Metastatic Pancreatic Carcinoma in the Ovary (tissue), 1 donor: Measurements from ENCODE around the genes PDE10A and TBXT.

DNA sequence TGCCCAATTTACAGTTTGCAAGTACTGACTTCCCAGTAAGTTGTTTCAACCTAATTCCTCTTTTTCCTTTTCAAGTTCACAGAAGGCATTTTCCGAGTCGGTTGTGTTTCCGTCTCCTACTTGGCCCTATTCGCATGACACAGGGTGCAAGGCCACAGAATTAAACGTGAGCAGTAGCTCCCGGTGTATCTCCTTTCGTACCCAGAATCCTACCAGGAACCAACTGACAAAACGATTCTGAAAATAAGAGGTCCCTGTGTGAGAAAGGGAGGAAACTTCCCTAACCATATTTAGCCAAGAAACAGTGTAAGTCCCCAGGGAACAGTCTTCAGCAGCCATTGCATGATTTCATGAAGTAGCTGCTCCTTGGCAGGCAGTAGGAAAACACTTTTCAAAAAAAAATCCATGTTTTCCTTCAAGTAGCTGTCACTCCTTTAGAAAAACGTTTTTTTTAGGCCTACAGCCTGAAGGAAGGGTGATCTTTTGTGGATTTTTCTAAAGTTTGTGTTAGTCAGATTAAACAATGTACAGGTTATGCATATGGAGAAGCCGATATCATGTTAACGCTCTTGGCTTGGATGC is 46.9 kb downstream of the PDE10A start:
- PRO-cap = no peak

GRCh38 chr6:165662646-165663734 is at the start of gene PDE10A:
Gene PDE10A (minus strand): TSS chr6:165663241.
- PRO-cap = no peak

DNA sequence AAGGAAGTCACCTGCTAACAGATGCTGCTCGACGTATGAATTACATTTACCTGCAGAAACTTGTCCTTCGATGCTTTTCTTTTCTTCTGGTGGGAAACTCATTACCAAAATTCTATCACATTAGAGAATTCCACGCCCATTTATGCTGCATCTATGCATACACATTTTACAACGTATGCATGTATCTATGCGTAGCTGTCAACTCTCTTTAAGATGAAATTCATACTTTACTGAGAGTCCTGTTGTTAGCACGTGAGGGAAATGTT is 89.8 kb upstream of the PDE10A start:
- PRO-cap = no peak

DNA sequence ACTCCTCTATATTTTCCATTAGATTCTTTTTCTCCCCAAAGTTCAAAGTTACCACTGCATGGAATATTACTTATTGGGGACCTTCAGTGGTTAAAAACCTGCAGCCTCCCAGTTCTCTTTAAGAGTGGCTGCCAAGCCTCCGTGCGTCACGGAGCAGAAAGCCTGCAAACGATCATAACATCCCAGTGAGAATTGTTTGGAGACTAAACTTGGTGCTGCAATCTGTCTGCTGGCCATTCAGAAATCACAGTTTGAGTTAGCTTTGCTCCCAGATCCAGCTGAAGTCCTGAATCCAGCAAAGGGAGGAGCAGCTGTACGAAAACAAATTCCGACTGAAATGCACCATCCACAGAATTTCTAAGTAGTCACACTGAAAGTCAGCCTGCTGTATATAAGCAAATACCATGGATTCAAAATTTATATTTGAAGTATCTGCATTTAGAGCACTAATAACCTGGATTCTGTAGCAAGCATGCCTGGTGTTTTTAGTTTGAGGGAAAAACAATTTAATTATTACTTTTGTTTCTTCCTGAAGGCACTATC is 213.6 kb upstream of the PDE10A start:
- PRO-cap = no peak

GRCh38 chr6:165885247-165885552 is 222.2 kb upstream of the PDE10A start:
- PRO-cap = no peak

DNA sequence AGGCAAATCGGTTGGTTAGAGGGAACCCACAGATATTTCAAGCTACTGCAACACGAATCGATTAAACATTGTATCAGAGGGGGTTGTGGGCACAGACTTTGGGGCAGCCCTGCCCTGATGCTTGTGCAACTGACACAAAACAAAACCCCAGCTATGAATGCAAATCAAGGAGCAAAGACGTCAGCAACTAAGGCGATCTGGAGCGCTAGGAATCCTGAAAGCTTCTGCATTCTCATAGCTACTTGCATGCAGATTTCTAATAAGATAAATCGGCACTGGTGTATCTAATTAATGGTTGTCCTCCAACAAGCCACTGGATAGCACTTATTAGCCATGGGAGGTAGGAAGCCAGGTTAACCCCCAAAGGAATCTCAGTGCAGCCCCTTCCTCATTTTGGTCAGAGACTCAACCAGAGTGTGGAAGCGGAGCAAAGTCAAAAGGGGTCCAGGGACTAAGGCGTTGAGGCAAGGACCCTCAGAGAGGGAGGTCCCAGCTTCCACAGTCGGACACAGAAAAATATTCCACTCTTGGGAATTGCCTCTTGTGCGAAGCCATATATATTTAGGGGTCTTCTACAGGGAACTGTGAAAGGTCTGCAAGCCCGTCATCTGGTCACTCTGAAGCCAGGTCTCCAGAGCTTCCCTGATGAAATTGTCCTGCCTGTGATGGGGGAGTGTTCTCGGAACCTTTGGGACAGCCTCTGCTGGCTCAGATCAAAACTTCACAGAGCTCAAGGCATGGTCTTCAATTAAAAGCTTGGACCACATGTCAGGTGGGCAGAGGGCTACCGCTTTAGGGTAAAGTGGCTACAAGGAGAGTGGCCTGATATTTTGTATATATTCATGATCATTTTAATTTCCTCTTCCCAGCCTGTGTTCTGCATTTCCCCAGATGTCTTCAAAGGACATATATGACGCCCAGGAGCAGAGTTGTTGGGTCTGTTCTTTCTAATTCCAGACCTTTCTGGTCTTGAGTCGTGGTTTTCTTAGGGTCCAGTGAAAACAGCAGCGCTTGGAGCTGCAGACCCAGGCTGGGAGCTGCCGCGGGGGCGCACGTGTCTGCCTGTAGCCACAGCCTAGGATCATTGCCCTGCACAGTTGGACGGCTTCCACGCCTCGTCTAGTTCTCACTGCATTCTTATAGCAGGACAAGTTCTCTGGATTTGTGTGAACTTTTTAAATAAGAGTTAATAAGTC is 160.7 kb downstream of the TBXT start:
- PRO-cap = bidirectional peak, plus-strand start at position 195 of the sequence, minus-strand start at position 131 of the sequence; bidirectional peak, plus-strand start at position 1,071 of the sequence, minus-strand start at position 1,086 of the sequence; unidirectional peak, minus-strand start at position 1,121 of the sequence

DNA sequence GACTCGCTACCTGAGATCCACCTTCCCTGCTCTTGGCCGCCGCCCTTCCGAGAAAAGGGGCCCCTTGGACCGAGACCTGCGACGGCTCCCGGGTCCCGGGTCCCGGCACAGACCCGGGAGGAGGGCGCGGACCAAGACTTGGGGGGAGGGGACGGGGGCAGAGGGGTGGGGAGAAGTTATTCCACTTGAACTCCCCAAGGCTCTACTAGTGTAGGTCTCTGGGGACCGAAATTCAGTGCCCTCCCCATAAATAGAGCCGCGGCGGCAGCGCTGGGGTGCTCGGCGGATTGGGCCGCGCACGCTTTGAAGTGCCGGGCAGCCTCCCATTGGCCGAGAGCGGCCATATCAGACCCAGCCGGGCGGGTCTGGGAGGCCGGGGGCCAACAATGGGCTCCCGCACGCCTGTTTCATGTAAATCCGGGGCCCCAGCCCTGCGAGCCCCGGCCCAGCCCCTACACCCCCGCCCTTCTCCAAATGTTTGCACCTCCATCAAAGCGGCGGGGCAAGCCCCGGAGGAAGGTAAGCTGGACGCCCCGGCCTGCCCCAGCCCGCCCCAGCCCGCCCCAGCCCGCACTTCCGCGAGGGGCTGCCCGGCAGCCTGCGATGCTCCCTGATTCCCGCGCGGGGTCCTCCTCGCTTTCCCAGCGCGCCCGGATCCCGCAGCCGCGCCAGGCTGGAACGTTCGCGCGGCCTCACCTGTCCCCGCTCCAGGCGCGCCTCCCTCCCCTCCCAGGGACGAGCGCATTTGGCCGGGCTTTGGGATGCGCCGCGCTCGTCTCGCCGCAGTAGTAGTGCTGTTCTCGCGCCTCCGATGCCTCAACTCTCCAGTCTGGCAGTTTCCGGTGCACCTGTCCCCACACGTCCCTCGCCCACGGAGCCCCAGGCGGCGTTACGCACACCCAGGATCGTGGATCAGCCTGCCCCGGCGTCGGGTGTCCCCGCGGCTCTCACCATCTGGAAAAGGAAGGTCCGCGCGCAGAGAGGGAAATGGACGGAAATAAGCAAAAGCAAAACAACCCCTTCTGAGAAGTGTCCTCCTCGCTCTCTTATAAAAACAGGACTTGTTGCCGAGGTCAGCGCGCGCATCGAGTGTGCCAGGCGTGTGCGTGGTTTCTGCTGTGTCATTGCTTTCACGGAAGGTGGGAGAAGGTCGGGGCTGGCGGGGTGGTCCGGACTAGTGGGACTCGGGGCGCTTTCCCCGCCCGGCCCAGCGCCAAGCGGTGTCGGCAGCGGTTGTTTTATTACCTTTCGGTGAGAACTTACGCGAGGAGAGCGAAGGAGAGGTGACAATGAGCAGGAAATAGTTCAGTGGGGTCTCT is at the start of gene TBXT:
TBXT (minus strand) TSS at position 220 of the 1,319 bp plus-strand sequence.
- PRO-cap = bidirectional peak, plus-strand start at position 371 of the sequence, minus-strand start at position 204 of the sequence; unidirectional peak, plus-strand start at position 744 of the sequence

DNA sequence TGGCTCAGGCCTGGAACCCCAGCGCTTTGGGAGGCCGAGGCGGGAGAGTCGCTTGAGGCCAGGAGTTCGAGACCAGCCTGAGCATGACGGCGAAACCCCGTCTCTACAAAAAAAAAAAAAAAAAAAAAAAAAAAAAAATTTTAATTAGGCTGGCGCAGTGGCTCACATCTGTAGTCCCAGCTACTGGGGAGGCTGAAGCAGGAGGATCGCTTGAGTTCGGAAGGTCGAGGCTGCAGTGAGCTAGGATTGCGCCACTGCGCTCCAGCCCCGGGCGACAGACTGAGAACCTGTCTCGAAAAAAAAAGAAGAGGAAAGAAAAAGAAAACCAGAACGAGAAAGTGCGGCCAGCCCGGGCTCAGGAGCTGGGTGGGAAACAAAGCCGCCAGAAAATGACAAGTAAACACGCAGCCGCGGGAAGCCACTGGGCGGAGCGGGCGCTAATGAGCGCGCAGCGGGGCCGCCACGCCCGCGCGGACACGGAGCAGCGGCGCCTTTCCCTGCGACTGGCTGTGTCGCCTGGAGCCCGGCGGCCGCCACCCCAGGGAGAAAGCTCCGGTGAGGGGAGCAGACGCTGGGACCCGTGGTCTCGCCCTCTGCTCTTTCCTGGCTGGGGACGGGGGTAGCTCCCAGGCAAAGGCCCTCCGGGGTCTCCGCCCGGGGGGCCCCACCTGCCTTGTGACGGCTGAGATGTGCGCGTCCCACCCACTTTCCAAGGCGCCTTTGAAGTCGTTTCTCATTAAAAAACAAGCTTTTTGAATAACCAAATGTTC is 55.1 kb downstream of the PRR18 start:
- PRO-cap = no peak

DNA sequence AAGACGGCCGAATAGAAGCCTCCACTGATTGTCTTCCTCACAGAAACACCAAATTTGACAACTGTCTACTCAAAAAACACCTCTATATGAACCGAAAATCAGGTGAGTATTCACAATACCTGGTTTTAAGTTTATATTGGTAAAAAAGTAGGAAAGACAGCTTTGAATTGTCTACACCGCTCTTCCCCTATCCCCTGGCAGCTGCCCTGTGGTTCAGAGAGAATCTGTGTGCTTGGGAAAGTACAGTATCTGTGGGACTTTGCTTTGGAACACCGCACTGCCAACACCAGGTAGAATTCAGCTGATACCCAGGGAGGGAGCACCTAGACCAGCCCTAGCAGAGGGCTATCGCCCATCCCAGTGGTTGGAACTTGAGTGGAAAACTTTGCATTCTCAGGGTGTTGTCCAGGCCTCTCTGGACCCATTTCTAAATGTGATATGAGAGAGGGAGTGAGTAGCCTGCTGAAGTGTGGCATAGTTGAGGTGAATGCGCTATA is 11.3 kb upstream of the MPC1 start:
- PRO-cap = no peak

GRCh38 chr6:166410339-166411062 is 27.8 kb upstream of the MPC1 start:
- PRO-cap = no peak

- PRO-cap = no peak
These were observed 44.7 kb downstream of the RAMACL start for GRCh38 chr6:166541749-166542184.

- PRO-cap = no peak
These were observed 21.1 kb downstream of the RAMACL start for GRCh38 chr6:166565287-166565929.

- PRO-cap = no peak
These were observed 29.2 kb upstream of the RPS6KA2 start for GRCh38 chr6:166656175-166656732.

DNA sequence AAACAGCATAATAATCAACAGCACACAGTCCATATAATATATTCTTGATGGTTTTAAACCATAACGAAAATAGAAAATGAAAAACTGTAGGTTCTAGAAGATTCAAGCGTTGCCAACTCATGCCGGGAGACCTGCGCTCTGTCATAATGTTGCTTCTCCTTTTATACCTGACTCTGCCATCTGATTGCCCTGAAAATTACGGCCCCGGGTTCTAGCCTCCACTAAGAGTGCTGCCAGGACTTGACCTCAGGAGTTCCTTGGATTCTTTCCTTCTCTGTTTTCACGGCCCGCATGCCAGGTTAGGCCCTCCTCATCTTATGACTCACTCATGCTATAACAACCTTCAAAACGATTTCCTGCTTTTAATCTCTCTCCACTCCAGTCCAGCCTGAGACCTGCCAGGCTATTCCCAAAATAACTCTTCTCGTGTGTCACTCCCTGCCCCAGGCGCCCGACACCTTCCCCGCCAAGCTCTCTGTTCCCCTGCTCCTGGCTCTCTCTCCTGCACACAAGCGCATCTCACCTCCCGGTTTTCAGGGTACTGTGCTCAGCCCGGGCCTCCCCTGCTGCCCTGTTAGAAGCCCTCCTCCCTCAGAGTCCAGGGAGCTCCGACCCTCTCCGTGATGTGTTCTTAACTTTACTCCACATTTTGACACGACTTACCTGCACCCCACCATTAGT is 64.1 kb upstream of the RPS6KA2 start:
- PRO-cap = no peak

DNA sequence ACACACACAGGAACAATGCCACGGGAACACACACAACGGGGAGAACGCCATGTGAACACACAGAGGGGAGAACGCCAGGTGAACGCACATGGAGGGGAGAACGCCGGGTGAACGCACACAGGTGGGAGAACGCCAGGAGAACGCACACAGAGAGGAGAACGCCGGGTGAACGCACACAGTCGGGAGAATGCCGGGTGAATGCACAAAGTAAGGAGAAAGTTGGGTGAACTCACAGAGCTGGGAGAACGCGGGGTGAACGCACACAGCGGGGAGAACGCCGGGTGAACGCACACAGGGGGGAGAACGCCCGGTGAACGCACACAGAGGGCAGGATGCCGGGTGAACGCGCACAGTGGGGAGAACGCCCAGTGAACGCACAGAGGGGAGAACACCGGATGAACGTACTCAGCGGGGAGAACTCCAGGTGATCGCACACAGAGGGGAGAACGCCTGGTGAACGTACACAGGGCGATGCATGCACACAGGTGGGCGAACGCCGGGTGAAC is 57.6 kb downstream of the RNASET2 start:
- PRO-cap = no peak

DNA sequence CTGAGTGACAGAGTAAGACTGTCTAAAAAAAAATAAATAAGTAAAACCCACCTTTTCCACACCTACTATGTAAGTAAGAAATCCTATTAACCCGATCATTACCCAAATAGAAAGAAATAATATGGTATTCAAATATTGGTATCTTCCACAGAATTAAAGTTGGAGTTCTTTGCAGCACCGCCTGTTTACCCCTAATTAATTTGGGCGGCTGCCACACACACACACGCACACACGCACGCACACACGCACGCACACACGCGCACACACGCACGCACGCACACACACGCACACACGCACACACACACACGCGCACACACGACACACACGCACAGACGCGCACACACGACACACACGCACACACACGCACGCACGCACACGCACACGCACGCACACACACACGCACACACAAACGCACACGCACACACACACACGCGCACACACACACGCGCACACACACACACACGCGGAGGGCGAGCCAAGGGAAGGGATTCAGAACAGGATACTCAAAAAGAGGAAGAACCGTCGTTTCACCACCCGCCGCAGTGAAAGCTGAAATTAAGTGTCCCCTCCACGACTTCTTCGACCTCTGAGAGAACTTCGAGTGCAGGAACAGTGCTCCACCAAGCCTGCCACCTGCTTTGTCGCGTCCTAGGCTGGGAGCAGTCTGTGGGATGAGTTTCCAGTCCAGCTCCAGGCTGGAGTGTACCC is 1.2 kb downstream of the RNASET2 start:
- PRO-cap = no peak

GRCh38 chr6:166956881-166957691 is 736 bp upstream of the RNASET2 start:
- PRO-cap = bidirectional peak, plus-strand start at chr6:166957530, minus-strand start at chr6:166957439

DNA sequence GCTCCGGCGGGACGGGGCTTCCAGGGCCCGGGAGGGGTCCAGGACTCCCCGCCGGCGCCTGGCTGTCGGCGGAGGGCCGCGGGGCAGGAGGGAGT is 815 bp upstream of the CEP43 start:
- PRO-cap = no peak

DNA sequence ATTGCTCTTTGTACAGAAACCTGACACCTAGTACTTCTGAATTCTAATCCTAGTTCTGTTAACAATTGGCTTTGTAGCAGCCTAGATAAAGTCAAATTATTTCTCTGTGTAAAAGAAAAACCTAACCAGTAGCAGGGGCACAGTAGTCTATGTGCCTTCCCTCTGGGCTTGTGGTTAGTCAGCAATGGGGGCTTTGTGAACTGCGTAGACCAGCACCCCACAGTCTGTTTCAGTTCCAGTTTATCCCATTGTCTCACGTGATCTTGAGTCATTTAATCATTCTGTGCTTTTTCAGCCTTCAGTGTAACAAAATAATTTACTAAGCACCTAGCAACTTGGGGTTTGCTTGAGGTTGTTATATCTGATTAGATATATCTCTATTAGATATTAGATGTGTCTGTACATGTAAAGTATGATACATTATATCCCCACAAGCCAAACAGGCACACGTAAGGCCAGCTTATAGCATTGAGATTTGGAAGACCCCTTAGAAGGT is 28.0 kb upstream of the CCR6 start:
- PRO-cap = no peak

DNA sequence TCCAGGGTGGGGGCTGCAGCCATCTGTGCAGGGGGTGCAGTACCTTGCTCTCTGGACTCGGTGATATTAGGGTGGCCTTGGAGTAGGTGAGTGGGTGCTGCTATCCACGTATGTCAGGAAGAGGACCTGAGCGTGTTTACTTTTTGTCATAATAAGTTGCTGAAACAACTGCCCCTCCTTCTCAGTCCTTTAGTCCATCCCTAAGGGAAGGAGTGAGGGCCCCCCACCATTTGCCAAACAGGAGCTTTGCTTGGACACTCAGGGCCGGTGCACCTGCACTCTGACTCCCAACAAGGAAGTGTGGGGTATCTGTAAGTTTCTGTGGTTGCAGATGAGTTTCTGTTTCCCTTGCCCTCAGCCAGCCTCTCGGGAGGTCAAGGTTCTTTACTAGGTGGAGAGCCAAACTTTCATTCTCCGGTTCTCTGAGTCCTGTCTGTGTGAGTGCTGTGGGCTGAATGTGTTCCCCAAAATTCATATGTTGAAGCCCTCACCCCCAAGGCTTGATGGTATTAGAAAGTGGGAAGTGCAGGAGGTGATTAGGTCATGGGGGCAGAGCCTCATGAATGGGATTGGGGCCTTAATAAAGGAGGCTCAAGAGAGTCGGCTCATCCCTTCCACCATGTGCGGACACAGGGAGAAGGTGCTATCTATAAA is 19.7 kb upstream of the CCR6 start:
- PRO-cap = no peak